Breast (tissue), 4 donors: ENCODE measurements around a stretch of chr4.

GRCh38 chr4:128634969-128635925 is 174.3 kb upstream of the JADE1 start:
- PRO-cap, 3 experiments: peak in 1 of 3 experiments; most common plus-strand start chr4:128635623 (in 1); most common minus-strand start chr4:128635310 (in 1)
- RRBS: no CpG with 5 or more reads among the region's 19 CpGs

DNA sequence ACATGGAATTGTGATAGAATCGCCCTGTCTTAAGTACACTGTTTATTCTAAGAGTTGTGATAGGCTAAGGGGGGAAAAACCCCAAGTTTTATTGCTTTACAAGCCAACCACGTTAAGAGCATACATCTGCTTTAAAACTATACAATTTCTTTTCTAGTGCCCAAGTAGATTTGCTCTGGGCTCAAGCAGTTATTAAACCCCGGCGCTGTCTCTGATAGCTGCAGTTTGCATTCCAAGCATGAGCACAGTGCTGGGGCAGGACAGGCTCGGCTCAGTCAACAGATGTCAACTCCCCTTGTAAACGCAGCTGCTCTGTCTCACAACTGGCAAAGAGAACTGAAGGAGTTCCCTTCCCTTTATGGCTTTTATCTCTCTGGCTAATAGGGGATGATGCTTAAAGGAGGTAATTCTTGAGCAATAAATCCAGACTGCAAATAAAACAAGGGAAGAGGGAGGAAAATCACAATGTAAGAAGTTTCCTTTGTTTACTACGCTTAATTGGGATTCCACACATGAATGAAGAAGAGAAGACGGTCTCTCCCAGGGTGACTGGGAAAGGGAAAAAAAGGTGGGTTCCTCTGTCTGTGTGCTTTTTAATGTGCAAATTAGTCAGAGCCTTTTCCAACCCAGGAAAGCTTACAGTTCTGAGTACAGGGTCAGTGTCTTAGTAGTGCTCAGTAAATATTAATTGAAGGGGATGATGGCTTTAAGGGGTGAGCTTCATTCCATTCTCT is 155.9 kb upstream of the JADE1 start:
- PRO-cap, 3 experiments: no peak in any of the 3 experiments
- RRBS: no CpG with 5 or more reads among the region's 8 CpGs

DNA sequence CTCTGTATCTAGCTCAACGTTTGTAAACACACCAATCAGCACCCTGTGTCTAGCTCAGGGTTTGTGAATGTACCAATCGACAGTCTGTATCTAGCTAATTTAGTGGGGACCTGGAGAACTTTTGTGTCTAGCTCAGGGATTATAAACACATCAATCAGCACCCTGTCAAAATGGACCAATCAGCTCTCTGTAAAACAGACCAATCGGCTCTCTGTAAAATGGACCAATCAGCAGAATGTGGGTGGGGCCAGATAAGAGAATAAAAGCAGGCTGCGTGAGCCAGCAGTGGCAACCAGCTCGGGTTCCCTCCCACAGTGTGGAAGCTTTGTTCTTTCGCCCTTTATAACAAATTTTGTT is 136.4 kb upstream of the JADE1 start:
- PRO-cap, 3 experiments: no peak in any of the 3 experiments
- RRBS: no CpG with 5 or more reads among the region's 6 CpGs

GRCh38 chr4:128831460-128832269 is 22.2 kb downstream of the JADE1 start:
- PRO-cap, 3 experiments: no peak in any of the 3 experiments
- RRBS: no CpG with 5 or more reads among the region's 9 CpGs

DNA sequence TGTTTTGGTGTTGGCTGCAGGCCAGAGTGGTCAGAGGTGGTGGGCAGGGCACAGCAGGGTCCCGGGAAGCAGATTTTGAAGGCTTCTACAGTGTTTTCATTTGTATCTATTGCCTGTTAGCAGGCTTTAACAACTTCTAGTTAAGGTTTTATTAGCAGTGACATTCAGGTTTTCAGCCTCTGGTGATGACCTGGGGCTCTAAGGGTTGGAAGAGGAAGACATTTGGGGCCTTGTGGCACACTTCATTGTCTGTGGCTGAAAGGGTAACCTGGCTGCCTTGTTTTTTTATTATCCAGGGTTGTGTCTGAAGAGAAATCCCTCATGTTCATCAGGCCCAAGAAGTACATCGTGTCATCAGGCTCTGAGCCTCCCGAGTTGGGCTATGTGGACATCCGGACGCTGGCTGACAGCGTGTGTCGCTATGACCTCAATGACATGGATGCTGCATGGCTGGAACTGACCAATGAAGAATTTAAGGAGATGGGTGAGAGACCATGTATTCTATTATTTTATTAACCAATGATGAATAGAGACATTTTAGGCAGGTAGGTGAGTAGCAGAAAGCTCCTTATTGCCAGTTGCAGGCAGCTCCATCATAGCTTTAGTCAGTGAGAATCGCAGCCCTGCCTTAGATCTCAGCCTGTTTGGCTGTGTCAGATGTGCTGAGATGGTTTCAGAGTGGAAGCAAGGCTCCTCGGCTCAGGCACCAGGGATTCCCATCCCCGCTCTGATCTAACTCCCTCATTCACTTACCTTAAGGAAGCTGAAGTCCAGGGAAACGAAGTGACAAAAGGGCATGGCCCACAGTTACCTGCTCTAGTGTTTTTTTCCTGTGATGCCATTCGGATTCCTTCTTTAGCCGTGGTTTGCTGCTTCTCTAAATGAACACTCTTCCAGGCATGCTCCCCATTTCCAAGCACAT is 39.4 kb downstream of the JADE1 start:
- PRO-cap, 3 experiments: no peak in any of the 3 experiments
- RRBS: no CpG with 5 or more reads among the region's 13 CpGs

GRCh38 chr4:128952331-128953074 is 140.8 kb downstream of the SCLT1 start:
- PRO-cap, 3 experiments: no peak in any of the 3 experiments
- RRBS: no CpG with 5 or more reads among the region's 2 CpGs

- PRO-cap, 3 experiments: no peak in any of the 3 experiments
- RRBS: no CpG with 5 or more reads among the region's 4 CpGs
Observed at GRCh38 chr4:129853600-129854050, 757.7 kb downstream of the C4orf33 start.

DNA sequence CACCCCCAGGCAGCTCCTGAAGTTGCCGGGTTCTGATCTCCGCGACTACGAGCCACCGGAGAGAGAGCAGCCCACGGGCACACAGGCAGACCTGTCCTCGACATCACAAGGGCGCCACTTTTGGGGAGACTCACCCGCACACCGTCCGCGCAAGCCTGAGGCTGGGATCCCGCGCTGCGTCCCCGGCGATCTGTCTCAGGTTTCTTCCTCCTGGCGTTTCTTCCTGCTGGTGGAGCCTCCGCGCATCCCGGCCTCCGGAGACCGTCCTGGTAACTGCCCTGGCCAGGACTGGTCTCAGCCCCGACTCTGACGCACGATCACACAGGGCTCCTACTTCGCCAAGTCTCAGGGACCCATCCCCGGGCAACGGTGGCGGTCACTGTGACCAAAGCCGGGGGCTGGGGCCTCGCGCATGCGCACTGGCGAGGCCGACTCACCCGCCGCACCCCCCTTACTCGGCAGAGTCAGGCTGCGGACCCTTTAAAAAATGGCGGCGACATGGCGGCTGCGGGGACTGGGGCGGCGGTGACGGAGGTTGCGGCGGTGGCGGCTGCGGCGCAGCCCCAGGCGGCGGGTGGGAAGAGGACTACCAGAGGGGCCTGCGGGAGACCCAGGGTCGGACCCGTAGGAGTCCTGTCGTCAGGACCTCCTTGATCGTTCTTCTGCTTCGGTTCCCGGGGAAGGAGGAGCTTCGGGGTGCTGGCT is 1173.2 kb upstream of the PCDH10 start:
- PRO-cap, 3 experiments: no peak in any of the 3 experiments
- RRBS: no CpG with 5 or more reads among the region's 62 CpGs

DNA sequence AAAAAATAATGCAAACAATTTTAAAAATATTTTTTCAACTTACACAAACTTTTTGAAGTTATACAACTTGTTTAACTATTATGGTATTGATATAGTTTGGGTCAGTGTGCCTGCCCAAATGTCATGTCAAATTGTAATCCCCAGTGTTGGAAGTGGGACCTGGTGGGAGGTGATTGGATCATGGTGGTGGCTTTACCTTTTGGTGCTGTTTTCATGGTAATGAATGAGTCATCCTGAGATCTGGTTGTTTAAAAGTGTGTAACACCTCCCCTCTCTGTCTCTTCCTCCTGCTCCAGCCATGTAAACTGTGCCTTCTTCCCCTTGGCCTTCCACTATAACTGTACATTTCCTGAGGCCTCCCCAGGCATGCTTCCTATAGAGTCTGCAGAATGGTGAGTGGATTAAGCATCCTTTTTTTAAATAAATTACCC is 886.5 kb upstream of the PCDH10 start:
- PRO-cap, 3 experiments: no peak in any of the 3 experiments

DNA sequence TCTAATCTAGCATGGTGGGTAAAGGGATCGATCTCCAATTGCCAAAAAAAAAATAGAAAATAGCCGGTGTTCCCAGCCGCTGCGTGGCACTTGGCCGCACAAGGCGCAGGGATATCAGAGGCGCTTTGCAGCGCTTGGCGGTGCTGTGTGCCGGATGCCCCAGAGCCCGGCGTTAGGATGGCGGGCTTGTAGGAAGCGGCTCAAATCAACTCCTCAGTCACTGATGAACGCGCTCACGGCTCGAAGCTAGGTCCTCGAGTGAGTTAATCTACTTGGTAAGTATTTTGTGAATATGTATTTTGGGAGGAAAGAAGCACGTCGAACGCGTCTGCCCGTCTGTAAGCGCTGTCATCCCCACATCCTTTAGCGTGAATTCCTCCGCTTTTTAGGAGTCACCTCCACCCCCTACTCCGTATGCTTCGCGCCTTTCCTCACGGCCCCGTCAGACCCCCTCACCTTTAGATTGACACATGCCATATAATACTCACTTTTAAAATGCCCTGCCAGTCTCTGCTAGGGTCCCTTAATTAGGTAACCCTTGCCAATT is 734 bp upstream of the PCDH10 start:
- PRO-cap, 3 experiments: no peak in any of the 3 experiments
- RRBS: 3% methylated on average over 8 of the region's 32 CpGs

DNA sequence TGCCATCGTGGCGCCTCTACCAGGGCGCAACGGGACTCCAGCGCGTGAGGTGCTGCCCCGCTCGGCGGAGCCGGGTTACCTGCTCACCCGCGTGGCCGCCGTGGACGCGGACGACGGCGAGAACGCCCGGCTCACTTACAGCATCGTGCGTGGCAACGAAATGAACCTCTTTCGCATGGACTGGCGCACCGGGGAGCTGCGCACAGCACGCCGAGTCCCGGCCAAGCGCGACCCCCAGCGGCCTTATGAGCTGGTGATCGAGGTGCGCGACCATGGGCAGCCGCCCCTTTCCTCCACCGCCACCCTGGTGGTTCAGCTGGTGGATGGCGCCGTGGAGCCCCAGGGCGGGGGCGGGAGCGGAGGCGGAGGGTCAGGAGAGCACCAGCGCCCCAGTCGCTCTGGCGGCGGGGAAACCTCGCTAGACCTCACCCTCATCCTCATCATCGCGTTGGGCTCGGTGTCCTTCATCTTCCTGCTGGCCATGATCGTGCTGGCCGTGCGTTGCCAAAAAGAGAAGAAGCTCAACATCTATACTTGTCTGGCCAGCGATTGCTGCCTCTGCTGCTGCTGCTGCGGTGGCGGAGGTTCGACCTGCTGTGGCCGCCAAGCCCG is 2.9 kb downstream of the PCDH10 start:
- PRO-cap, 3 experiments: no peak in any of the 3 experiments
- RRBS: 3% methylated on average over 19 of the region's 62 CpGs

GRCh38 chr4:133152477-133153114 is 3.5 kb downstream of the PCDH10 start:
- PRO-cap, 3 experiments: no peak in any of the 3 experiments
- RRBS: 5% methylated on average over 4 of the region's 23 CpGs

GRCh38 chr4:135447457-135448225 is 1246.1 kb upstream of the PABPC4L start:
- PRO-cap, 3 experiments: no peak in any of the 3 experiments
- RRBS: no CpG with 5 or more reads among the region's 31 CpGs

DNA sequence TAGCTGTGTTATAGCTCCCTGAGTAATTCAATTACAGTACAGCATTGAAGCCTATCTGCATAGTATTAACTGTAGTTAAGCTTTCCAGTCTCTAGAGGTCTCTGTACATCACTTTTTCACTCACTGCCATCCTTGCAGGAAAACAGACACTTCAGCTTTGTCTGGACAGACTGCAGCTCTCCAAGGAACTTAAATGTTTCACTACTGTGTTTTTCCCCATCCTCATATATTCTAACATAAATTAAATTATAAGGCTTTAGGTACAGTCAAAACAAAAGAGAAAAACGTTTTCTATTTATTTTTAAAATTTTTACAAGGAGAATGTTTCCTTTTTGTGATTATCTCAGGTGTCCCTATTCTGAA is 407.9 kb downstream of the PCDH18 start:
- PRO-cap, 3 experiments: no peak in any of the 3 experiments
- RRBS: no CpG with 5 or more reads among the region's 1 CpG

DNA sequence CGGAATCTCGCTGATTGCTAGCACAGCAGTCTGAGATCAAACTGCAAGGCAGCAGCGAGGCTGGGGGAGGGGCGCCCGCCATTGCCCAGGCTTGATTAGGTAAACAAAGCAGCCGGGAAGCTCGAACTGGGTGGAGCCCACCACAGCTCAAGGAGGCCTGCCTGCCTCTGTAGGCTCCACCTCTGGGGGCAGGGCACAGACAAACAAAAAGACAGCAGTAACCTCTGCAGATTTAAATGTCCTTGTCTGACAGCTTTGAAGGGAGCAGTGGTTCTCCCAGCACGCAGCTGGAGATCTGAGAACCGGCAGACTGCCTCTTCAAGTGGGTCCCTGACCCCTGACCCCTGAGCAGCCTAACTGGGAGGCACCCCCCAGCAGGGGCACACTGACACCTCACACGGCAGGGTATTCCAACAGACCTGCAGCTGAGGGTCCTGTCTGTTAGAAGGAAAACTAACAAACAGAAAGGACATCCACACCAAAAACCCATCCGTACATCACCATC is 35.6 kb downstream of the PCDH18 start:
- PRO-cap, 3 experiments: no peak in any of the 3 experiments
- RRBS: no CpG with 5 or more reads among the region's 11 CpGs

GRCh38 chr4:138682812-138683351 is 332.7 kb upstream of the NOCT start:
- PRO-cap, 3 experiments: no peak in any of the 3 experiments
- RRBS: no CpG with 5 or more reads among the region's 16 CpGs

- PRO-cap, 3 experiments: no peak in any of the 3 experiments
- RRBS: no CpG with 5 or more reads among the region's 2 CpGs
Observed at GRCh38 chr4:138954114-138954552, 61.4 kb upstream of the NOCT start.

GRCh38 chr4:139164639-139165515 is 12.1 kb downstream of the ELF2 start:
- PRO-cap, 3 experiments: no peak in any of the 3 experiments
- RRBS: no CpG with 5 or more reads among the region's 4 CpGs

DNA sequence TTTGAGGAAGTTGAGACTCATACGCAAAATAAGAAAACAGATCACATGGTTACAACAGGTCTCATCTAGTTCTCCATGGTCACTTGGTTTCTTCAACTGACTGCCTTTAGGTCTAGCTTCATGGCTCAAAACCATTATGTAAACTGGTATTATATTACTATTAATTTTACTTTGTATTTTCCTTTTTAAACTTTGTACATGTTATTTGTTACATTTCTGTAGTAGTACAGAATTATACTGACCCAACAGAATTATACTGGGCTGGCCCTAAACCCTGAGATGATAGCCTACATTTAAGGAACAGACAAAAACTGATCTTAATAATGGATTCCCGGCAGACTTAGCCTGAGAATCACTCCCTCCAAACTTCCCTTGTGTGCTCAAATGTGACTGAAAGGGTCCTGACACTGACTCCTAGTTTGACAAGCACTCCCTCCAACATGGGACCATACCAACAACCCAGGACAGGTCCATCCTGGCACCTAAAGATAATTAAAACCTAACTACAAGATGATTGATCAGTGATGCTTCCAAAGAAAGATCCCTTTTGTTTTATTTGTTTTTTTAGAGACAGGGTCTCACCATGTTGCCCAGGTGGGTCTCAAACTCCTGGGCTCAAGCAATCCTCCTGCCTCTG is 8.7 kb downstream of the ELF2 start:
- PRO-cap, 3 experiments: no peak in any of the 3 experiments
- RRBS: no CpG with 5 or more reads among the region's 2 CpGs

DNA sequence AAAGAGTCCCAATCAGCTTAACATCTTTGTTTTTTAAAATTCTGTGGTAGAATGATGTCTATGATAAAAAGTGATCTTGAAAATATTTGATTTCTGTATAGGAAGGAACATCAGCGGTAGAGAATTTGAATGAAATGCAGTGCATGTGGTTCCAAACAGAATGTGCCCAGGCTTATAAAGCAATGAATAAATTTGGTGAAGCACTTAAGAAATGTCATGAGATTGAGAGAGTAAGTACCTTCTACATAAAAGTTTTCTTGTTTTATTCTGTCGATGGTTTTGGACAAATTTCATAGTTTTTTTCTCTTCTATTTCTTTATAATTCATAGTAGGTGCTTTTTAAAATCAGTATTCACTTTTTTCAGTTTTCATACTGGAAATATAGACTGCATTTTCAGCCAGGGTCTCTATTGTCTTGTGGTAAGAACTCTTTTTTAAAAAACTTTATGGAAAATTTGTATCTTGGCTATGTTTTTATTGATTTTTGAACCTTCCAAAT is 58.2 kb upstream of the NDUFC1 start:
- PRO-cap, 3 experiments: no peak in any of the 3 experiments
- RRBS: no CpG with 5 or more reads among the region's 2 CpGs